ENCODE results near the gene ATG7.

DNA sequence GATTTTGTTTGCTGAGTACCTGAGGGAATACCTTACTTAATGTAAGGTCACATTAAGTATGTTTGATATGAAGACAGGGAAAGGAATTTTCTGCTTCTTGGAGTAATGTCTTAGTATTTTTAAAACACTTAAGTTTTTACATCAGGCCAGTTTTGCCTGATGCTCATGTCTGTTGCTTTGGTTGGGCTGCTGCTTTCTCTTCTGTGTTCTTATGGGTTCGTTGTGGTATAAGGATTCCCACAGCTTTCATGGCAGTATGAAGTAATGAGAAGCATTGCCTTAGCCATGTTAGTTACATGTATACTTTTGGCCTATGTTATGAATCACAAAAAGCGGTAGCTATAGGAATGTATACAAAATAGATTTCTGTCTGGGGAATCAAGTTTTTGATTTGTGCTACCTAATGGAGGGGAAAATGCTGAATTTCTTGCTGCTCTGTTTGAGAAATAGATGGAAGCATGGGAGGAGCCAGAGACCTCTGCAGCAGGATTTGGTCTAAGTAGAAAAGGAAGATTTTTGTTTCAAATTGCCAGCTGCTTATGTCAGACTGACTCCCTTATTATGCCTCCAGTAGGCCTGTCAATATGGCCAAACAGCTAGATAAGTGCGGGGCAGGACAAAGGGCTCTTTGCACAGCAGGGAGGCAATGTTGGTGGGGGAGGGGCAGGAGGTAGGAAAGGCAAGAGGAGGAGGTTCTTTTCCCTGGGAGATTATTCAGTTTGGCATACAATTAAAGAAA lies 5.2 kb downstream of the SETD5 start:
- PRO-cap = no peak

- PRO-cap = no peak
Observed at GRCh38 chr3:9414843-9415261, 17.4 kb downstream of the SETD5 start.

DNA sequence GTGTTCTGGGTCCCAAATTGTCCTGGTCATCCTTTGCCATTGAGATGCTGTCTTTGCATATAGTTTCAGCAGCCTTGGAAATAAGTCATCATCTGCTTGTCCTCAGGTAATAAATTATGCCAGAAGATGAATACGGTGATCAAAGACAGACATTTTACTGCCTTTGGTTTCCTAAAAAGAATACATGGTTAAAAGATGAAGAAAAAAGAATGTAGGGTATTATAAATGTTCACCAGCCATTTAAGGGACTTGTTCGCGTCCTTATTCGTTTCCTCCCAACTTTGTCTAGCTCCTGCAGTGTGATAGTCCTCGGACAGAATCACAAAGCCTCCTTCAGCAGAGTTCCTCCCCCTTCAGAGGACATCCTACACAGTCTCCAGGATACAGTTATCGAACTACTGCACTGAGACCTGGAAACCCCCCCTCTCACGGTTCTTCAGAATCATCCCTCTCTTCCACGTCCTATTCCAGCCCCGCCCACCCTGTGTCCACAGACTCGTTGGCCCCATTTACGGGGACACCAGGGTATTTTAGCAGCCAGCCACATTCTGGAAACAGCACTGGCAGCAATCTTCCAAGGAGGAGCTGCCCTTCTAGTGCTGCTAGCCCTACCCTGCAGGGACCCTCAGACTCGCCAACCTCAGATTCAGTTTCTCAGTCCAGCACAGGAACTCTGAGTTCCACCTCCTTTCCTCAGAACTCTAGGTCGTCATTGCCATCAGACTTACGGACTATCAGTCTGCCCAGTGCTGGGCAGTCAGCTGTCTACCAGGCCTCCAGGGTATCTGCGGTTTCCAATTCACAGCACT lies 78.0 kb downstream of the SETD5 start:
- PRO-cap = no peak

GRCh38 chr3:9748721-9748920 lies 1.1 kb upstream of the OGG1 start:
- PRO-cap = no peak

DNA sequence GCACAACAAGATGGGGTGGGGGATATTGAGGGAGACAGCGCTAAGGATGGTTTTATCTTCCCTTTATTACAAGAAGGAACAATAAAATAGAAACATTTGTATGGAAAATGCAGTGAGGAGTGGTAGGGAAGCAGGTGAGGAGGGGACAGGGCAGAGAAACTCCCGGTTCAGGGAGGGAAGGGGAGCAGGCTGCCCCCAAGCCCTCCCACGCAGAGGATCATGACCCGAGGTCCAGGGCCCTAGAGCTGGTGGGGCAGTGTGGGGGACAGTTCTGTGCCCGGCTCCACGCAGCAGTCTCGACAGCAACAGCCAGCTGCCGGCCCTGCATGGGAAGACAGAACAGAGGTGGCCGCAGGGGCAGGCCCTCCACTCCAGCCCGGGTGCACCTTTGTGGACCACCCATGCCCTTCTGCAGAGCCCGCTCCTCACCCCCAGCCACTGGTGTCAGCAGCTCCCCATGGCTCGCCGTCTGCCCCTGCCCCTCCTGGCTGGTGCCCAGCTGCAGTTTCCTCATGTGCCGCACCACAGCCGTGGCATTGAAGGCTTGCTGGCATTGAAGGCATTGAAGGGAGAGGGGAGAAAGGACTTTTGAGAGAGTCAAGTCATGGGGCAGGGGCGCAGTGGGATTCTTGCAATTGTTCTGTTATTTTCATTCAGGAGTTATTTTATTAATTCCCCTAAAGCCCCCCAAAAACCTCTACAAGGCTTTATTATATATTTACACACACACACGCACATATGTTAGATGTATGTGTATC lies 7.7 kb downstream of the OGG1 start:
- PRO-cap = no peak

GRCh38 chr3:9862490-9863151 lies 17.4 kb downstream of the CIDEC start:
- PRO-cap = unidirectional peak, plus-strand start at chr3:9862936

GRCh38 chr3:9916325-9916826 lies 522 bp upstream of the IL17RC start:
- PRO-cap = no peak

GRCh38 chr3:9933231-9933752 lies 342 bp upstream of the CRELD1 start:
- PRO-cap = bidirectional peak, plus-strand start at chr3:9933410, minus-strand start at chr3:9933394; bidirectional peak, plus-strand start at chr3:9933839, minus-strand start at chr3:9933649

GRCh38 chr3:9954940-9955639 lies 2.9 kb upstream of the PRRT3 start:
- PRO-cap = no peak

DNA sequence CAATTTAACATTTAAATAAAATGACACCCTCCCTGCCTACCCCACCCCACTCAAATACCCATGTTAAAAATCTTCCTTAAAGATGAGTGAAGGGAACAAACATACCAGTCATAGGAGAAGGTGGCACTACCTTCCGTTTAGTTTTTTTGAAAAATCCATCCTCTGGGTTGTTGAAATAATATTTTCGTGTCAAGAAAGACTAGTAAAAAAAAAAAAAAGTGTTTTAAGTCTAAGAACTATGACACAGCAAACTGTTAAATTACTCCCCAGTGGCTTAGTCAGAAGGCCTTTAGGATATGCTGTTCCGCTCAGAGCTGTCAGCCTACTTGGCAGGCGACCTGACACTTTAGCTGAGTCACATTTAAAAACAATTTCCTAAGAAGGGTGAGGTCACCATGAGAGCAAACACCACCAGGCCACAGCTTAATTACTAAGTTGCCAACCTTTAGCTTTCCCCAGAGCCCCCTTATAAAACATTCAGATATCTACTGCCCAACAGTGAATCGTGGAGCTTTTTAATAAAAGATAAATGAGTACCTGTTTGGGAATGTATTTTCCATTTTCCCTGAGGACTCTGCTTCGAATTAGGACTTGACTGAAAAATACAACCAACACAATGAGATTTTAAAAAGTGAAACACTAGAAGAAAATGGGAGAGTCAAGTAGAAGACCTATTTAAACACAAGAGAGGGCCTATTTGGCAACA lies 9.6 kb downstream of the EMC3 start:
- PRO-cap = no peak

DNA sequence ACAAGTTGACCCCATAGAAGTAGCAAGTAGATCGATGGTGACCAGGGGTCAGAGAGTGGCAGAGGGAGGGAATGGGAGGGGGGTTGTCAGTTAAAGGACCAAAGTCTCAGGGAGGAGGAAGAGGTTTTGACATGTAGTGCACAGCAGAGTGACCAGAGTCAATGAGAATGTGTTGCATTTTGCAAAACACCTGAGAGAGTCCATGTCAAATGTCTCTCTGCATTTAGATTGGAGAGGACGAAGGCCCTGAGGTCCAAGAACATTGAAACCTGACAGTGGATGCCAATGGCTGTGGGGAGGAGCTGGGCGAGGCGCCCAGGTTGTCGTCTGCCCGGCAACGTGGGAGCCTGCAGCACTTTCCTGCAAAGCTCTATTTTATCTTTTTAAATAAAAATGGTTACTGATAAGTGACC lies 19.7 kb upstream of the FANCD2 start:
- PRO-cap = no peak

GRCh38 chr3:10228594-10228929 lies 19.7 kb upstream of the TATDN2 start:
- PRO-cap = no peak

- PRO-cap = bidirectional peak, plus-strand start at chr3:10248490, minus-strand start at chr3:10248257
Observed at GRCh38 chr3:10248038-10248305, 287 bp upstream of the TATDN2 start.

DNA sequence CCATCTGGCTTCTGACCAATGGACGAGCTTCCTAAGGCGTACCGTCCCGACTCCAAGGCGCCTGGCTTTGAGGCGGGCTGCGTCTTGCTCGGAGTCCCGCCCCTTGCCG lies 99 bp upstream of the TATDN2 start:
- PRO-cap = no peak

- PRO-cap = no peak
Observed at GRCh38 chr3:10506624-10507110, 1.3 kb upstream of the ATP2B2 start.

DNA sequence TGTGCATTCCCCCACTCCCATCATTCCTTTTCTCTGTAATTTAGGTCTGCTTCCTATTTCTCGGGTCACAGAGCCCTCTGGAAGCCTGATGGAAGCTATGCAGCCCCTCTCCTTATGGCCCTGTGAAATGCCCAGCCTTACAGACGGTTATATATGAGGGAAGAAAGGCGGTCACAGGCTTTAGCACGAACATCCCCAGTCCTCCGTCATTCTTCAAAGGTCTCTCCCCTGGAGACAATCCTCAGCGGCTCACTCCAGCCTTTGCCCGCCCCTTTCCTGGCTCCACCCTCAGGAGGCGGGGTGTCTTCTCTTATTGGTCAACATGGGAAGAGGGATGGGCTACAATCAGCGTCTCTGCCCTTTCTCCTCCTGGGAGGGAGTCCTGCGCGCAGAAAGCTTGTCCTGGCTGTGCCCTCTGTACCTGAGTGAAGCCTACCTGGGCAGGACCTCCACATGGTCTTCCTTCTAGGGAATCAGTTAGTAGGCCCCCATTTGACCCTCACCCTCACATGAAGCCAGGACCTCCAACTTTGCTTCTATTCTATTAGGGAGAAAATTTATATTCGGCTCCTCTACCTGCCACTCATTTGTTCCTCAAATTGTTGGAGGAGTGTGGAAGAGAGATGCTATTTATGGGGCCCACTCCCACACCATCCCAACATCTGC lies 113.0 kb upstream of the SLC6A11 start:
- PRO-cap = no peak

- PRO-cap = no peak
Observed at GRCh38 chr3:10991856-10992458, 591 bp upstream of the SLC6A1 start.

- PRO-cap = no peak
Observed at GRCh38 chr3:11184189-11184779, 30.0 kb downstream of the HRH1 start.

- PRO-cap = no peak
Observed at GRCh38 chr3:11195674-11196326, 41.5 kb downstream of the HRH1 start.

DNA sequence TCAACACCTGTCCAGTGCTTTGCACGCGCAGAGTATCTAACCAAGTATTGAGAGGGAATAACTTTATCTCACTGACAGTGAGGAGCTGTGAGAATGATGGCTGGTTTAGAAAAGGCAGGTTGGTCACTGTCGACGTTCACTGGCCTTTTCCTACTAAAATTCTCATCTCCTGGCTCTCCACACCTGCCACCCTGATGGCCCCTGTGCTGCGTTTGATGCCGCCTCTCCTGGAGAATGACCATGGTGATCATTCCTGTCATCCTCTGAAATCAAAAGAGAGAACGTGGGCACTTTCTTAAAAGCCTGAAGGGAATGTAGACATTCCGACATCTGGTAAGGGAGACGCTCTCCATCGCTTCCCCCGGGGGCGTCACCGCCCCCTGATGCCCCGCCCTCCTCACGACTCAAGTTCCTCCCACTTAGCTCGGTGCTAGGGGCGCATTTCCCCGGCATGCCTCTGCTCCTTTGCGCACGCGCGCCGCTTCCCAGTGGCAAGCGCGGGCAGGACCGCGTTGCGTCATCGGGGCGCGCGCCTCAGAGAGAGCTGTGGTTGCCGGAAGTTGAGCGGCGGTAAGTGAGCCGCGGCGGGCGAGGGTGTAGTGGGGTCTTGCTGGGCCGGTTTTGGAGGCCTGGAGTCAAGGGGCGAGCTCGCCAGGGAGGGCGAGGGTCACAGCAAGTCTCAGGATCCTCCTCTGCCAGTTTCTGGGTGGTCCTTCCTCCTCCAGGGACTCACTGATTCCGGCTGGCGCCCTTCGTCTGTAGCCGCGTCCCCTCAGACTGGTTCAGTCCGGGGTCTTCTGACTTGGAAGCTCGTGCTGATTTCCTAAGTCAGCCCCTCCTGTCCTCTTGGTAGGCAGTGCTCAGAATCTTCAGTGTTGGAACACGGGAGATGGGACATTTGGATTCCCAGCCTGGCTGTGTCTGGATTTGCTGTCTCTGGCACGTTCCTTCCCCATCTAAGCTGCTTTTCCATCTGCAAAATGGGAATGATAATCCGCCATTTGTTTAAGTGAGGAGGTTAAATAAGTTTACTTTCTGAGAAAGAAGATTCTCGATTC lies at the start of gene ATG7:
Gene ATG7 (plus strand): TSS at position 537 of the 1,058 bp plus-strand sequence.
- PRO-cap = bidirectional peak, plus-strand start at position 537 of the sequence, minus-strand start at position 278 of the sequence; unidirectional peak, minus-strand start at position 799 of the sequence